ENCODE results near the genes CCL24, RHBDD2, SPDYE17 and FGL2.

DNA sequence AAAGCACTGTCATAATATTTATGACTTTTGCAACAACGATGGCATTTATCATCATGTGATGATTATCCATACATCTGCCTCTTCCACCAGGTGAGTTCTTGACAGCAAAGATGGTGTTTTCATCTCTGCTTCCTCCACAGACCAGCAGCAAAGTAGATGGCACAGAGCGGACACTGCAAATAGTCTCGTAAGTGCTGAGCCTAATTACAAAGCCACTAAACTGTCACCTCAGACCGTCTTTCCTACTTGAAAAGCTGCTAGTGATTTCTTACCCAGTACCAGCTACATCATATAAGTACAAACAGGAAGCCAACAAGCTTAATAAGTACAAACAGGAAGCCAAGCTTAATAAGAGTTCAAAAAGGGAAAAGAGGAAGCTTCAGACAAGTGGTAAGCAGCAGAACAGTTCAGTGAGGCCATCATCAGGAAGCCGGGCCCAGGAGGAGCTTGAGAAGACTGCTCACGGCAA lies 32.1 kb downstream of the TRIM73 start:
- PRO-cap = no peak

DNA sequence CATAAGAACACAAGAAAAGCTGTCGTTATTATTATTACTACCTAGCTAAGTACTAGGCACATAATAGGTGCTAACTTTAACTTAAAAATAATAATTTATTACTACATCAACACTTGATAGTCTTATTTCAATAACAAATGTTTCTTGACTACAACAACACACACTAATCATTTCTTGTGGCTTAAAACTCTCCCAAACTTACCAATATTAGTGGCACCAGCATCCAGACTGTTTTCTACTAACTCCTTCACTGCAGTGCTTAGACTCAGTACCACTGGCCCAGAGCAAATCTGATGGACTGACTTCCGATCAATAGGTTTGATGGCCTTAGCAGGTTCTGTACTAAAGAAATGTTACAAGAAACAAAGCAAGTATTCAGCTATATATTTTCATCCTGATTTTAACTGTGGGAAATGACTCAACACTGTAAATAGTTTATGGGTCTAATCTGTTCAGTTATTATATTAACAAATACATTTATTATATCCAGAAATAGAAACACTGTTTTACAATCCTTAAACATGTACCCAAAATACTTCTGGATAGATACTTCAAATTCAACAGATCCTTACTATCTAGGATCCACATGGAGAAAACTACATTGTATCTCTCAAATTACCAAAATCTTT lies 22.4 kb downstream of the SPDYE5 start:
- PRO-cap = no peak

DNA sequence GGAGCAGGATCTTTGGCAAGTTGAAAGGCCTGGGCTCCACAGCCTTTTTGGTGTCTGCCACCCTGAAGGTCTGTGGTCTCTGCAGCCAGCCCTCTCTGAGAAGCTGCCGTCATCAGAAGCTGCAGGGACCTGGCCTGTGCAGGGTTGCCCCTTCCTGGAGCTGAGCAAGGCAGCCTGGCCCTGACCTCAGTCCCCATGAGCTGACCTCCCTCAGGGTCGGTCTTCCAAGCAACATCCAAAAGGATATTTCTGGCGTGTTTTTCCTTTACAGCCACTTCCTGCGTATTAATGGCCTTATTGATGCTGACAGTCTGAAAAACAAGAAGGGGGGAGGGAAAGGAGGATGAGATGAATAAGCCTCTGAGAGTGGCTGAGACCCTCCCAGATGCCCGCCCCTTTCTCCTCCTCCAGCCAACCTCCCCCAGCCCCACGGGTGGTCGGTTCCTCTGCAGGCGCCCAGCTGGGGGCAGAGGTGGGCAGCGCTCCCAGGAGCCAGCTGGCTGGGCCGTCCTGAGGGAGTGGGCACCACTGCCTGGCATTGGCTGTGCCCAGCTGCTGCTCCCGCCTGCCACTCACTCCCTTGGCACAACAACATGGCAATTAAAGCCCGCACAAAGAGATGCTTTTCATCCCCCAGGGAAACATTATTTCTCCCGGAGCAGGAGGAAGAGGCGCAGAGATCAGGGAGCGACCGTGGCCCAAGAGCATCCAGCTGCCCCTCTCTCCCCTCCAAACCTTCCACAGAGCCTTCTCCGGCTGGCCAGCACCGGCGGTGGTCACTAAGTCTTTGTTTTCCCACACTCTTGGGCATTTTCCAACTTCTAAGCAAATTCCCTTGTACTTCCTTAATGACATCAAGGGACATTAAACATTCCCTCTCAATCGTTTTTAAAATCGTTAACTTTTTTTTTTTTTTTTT lies 107.1 kb downstream of the SPDYE5 start:
- PRO-cap = no peak

DNA sequence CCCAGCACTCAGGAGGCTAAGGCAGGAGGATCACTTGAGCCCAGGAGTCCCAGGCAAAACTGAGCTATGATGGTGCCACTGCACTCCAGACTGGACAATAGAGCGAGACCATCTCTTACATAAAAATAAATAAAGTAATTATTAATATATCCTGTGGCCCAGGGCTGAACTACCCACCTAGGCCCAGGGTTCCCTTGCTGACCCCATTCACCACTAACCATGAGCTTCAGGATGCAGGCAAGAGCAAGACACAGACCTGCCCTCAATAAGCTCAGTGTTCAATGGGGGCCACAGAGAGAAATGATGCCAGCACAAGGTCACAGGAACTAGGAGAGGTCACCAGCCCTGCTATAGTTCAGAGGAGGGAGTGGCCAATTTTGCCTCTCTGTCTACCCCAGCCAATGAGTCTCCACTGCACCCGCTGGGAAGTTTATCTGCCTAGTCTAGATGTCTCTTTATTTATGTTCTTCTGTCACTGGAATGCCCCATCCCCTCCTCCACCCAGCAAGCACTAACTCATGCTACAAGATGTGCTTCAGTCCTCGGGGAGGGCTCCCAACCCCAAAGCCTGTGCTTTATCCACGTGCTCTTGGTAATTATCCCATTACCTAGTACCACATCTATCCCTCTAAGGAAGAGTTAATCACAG lies 4.3 kb downstream of the HIP1 start:
- PRO-cap = no peak

GRCh38 chr7:75813675-75813935 lies at the start of gene CCL24:
Gene CCL24 (minus strand): TSS chr7:75813806.
- PRO-cap = no peak

GRCh38 chr7:75878379-75879161 lies at the start of gene RHBDD2:
Gene RHBDD2 (plus strand): TSS chr7:75879034.
- PRO-cap = bidirectional peak, plus-strand start at chr7:75879052, minus-strand start at chr7:75878834

- PRO-cap = no peak
Observed at GRCh38 chr7:75889554-75890381, 10.9 kb downstream of the RHBDD2 start.

DNA sequence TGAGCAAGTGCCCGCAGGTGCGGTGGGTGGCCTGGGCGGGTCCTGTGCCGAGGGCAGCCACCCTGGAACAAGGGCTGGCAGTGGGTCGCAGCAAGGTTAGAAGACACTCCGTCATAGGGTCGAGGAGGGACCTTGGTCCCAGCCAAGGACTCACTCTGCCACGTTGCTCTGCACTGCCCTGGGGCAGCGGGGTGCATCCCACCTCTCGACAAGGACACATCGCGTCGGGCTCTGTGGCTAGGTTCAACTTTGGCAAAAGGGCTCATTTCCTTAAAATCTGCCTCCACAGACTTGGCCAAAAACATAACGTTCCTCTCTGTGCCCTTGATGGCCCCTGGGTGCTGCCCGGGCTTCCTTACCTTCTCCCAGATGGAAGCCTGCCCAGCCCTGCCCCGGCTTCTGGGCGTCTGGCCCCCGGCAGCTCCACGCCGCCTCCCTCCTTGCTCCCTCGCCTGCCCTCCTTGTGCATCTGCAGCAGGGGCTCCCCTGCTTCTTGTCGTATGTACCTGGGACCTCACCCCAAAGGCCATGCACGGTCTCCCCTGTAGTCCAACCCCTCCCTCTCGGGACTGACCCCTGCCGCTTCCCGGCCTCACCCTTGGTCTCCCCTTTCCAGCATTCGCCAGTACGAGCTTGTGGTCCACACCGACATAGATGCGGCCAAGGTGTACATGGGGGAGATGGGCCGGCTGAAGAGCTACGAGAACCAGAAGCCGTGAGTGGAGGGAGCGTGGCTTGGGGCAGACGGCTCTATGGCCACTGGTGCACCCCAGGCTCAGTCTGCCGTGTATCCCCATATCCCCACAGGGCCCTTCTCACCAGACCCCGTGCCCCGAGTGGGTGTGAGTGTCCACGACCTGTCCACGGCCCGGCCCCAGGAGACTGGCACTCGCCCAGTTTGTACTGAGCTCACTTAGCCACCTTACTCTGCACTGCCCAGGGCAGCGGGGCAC lies 12.5 kb downstream of the TMEM120A start:
- PRO-cap = no peak

GRCh38 chr7:75995056-75995703 lies 785 bp upstream of the TMEM120A start:
- PRO-cap = no peak

DNA sequence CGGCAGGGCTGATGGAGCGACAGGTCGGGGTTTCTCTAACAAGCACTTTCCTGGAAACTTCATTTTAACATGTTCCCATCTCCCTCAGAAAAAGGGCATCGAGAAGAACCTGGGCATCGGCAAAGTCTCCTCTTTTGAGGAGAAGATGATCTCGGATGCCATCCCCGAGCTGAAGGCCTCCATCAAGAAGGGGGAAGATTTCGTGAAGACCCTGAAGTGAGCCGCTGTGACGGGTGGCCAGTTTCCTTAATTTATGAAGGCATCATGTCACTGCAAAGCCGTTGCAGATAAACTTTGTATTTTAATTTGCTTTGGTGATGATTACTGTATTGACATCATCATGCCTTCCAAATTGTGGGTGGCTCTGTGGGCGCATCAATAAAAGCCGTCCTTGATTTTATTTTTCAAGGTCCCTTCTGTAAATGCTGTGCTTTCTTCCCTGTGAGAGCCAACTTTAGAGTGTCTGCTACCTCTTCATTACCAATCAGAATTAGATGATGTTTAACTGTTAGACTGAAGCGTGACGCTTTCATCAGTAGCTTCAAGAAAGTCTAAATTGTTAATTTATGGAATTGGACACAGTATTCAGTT lies 18.4 kb downstream of the MDH2 start:
- PRO-cap = no peak

GRCh38 chr7:76177932-76178722 lies 23.6 kb upstream of the SRRM3 start:
- PRO-cap = no peak

DNA sequence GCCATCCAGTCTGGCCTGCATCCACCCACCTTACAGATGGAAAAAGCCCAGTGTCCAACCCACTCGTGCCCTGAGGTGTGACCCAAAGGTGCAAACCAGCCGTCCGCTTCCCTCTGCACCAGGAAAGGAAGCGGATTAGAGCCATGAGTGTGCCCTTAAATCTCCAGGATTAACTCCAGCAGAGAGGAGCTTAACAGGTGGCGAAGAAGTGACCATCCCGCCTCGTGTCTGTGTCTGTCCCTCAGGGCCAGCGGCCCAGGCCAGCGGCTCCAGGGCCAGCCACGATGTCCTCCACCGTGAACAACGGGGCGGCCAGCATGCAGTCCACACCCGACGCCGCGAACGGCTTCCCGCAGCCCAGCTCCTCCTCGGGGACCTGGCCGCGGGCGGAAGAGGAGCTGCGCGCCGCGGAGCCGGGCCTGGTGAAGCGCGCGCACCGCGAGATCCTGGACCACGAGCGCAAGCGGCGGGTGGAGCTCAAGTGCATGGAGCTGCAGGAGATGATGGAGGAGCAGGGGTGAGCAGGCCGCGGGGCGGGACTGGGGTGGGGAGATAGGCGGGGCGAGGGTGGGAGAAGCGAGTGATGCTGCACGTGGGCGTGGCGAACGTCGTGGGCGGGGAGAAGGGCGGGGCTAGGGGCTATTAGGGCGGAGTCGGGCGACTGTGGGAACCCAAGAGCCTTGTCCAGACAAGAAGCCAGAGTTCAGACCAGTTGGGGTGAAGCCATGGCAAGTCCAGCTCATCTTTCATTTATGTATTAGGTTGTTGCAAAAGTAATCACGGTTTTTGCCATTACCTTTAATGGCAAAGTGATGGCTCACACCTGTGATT lies 33.3 kb downstream of the SRRM3 start:
- PRO-cap = no peak

- PRO-cap = no peak
Observed at GRCh38 chr7:76281273-76281890, 21.1 kb upstream of the HSPB1 start.

DNA sequence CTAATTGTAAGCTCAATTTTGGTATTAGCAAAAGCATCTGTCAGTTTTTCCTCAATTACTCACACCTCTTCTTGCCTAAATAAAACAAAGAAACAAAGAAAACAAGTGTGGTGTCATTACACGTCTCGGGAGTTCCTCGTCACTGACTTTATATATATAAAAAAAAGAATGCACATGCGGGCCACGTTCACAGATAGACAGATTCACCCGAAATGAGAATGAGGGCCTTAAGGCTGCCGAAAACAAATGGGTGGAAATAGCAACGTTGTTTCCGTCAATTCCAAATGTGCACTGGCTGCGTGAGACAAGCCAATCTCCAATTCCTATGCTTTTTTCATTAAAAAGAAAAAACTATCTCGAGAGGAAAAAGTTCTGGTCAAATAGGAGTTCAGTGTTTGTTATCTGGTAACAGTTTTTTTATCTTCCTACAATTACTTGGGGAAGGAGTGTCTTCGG lies 25.5 kb downstream of the HSPB1 start:
- PRO-cap = no peak

DNA sequence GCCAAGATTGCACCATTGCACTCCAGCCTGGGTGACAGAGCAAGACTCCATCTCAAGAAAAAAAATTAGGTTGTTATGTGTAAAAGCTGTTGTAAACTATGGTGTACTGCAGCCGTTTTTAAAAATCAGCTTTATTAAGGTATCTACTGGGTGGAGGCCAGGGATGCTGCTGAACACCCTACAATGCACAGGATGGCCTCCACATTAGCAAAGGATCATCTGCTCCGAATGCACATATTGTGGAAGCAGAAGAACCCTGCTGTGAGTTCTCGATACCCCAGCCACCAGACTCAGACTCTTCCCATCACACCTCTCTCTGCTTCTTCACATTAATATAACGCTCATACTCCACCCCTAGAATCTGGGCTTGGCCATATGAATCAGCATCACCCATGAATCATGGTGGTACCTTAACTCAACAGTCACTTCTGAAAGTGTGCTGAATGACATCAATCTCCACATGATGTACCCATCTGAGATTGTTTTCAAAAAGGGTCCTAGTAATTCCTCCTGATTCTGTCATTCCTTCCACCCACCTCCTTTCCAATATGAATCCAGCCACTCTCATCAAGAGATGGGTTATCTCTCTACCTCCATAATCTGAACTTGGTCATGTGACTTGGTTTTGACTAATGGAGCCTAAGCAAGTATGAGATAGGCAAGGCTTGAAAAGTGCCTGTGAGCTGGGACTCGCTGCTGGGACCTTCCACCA lies 15.6 kb downstream of the YWHAG start:
- PRO-cap = no peak

DNA sequence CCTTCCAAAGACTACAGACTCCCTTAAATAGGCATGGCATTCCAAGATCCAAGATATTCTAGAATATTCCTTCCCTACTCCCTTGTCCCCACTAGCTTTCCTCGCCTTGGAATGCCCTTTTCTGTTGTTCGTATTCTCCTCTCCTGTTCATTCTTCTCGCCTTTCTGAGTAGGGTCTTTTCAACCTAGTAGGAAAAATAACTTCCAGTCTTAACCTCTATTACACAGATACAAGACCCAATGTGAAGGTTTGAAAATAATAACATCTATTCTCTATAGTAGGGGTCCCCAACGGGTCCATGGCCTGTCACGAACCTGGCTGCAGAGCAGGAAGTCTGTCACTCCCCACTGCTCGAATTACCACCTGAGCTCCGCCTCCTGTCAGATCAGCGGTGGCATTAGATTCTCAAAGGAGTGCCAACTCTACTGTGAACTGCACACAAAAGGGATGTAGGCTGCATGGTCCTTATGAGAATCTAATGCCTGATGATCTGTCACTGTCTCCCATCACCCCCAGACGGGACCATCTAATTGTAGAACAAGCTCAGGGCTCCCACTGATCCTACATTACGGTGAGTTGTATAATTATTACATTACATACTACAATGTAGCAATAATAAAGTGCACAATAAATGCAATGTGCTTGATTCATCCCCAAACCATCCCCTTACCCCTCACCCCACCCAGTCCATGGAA lies 7.4 kb downstream of the YWHAG start:
- PRO-cap = no peak

- PRO-cap = no peak
Observed at GRCh38 chr7:77032164-77032601, at the start of gene SPDYE17. Gene SPDYE17 (minus strand): TSS chr7:77032361.

DNA sequence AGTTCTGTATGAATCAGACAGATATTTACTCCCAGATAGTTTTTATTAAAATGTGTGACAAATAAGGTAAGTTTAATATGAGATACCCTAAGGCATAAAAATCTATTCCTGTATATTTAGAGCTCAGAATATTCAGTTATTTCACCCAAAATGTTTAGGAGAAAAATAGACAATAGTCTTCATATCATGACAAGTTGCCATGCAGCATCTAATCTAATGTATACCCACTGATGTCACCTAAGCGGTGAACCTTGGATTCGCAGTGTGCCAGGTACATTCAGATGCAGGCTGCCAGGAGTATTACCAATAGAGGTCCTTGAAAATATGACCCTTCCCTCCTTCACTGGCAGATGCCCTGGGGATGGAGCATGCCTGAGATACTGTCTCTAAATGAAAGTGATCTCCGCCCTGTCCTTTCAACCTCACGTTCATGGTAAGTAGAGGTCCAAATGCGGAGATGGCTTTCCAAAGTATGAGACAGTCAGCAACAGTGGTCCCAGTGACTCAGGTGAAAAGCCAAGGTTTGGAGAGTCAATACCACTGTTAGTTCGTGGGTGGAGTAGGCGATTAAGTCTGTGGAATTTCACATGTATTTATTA lies 1.6 kb downstream of the FGL2 start:
- PRO-cap = no peak

GRCh38 chr7:77198960-77200212 lies at the start of gene FGL2:
Gene FGL2 (minus strand): TSS chr7:77199819.
- PRO-cap = bidirectional peak, plus-strand start at chr7:77199919, minus-strand start at chr7:77199797

DNA sequence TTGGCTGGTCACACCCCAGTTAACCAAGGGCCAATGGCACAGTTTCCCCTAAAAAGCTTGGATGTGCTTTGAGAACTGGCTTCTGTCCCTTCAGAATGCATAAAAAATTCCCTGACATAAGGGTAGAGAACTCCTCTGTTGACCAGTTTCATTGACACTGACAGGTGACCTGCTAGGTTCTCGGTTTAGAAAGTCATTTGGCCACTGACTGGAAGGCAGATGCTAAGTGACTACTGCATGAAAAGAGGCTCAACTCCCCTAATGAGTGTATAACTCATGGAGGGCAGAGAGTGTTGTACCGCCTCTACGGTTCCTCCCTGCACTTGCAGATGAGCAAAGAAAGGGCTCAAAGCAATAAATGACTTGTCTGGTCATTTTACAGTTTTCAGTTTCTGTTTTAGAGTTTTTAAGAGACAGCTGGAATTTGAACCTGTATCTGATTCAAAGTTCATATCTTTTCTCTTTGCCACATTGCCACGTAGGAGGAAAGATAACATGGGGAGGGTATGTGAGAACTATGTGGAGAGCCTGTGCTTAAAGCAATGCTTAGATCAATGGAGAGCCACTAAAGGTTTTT lies 2.9 kb upstream of the FGL2 start:
- PRO-cap = no peak

All from aorta (tissue), 1 donor.